Cardiac septum (tissue), 1 donor: ENCODE measurements around a stretch of chr14.

DNA sequence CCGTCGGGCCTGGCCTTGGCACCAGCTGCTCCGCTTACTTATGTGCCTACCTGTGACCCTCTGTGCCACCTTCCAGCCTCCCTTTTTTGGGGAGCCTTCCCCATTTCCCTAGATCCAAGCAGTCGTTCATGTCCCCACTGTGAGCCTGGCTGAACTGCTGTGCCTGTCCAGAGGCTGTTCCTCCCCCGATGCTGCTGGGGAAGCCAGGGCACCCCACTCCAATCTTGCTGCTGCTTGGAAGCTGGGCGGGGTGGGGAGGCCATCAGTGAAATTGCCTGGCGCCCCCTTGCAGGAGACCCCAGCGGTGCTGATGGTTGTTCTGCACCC, 2.3 kb downstream of the TEDC1 start:
- PRO-cap, result no peak

- PRO-cap, result unidirectional peak, minus-strand start at chr14:105528504
Observed at GRCh38 chr14:105527759-105528841, 1.7 kb downstream of the TMEM121 start.

- PRO-cap, result no peak
Observed at GRCh38 chr14:105577216-105578084, 51.1 kb downstream of the TMEM121 start.

DNA sequence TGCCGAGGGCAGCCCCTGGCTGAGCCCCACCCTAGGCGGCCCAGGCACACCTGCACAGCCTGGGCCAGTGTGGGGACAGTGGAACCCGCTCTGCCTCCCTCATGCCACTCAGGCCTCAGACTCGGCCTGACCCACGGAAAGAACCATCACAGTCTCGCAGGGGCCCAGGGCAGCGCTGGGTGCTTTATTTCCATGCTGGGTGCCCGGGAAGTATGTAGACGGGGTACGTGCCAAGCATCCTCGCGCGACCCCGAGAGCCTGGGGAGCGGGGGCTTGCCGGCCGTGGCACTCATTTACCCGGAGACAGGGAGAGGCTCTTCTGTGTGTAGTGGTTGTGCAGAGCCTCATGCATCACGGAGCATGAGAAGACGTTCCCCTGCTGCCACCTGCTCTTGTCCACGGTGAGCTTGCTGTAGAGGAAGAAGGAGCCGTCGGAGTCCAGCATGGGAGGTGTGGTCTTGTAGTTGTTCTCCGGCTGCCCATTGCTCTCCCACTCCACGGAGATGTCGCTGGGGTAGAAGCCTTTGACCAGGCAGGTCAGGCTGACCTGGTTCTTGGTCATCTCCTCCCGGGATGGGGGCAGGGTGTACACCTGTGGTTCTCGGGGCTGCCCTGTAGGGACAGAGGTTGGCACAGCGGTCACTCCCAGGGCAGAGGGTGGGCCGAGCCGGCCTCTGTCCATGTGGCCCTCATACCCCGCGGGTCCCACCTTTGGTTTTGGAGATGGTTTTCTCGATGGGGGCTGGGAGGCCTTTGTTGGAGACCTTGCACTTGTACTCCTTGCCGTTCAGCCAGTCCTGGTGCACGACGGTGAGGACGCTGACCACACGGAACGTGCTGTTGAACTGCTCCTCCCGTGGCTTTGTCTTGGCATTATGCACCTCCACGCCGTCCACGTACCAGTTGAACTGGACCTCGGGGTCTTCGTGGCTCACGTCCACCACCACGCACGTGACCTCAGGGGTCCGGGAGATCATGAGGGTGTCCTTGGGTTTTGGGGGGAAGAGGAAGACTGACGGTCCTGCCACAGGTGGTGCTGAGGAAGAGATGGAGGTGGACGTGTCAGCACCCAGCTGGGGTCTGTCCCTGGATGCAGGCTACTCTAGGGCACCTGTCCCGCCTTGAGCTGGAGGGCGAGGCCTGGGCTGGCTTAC, 116.9 kb downstream of the TMEM121 start:
- PRO-cap, result no peak

GRCh38 chr14:105860422-105861635, 334.4 kb downstream of the TMEM121 start:
- PRO-cap, result no peak

DNA sequence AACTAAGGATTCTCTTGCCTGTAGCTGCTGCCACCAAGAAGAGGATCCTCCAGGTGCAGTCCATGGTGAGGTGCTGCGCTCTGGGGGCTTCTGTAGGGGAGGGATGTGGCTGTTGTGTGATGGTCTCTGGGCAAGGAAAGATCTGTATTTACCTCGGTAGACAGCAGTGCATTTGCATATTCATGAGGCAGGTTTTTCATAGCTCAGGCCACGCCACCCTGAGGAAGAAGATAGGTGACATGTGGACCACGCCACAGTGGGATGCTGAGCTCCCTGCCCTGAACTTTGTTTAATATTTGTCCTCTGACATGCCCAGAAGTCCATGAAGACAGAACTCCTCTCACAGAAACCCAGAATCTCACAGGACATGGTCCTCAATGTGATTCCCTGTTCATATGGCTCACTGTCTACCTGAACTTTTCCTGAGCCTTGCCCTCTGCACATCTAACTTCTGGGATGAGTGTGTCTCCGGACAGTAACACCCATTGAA, 750.6 kb downstream of the TMEM121 start:
- PRO-cap, result no peak

- PRO-cap, result no peak
Observed at GRCh38 chr14:106334838-106335739, 808.7 kb downstream of the TMEM121 start.

GRCh38 chr14:106398770-106399439, 872.5 kb downstream of the TMEM121 start:
- PRO-cap, result no peak

DNA sequence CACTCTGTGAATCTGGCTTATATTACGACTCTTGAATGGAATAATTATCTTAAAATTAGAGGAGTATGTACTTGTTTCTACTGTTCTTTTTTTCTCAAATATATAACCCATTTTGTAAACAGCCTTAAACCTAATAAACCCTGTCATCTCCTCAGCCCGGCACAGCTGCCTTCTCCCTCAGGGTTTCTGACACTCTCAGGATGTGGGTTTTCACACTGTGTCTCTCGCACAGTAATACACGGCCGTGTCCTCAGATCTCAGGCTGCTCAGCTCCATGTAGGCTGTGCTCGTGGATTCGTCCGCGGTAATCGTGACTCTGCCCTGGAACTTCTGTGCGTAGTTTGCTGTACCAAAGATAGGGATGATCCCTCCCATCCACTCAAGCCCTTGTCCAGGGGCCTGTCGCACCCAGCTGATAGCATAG, 1235.5 kb downstream of the TMEM121 start:
- PRO-cap, result no peak